Natural killer cell (primary cell): ENCODE measurements around the genes SNF8 and PDK2.

DNA sequence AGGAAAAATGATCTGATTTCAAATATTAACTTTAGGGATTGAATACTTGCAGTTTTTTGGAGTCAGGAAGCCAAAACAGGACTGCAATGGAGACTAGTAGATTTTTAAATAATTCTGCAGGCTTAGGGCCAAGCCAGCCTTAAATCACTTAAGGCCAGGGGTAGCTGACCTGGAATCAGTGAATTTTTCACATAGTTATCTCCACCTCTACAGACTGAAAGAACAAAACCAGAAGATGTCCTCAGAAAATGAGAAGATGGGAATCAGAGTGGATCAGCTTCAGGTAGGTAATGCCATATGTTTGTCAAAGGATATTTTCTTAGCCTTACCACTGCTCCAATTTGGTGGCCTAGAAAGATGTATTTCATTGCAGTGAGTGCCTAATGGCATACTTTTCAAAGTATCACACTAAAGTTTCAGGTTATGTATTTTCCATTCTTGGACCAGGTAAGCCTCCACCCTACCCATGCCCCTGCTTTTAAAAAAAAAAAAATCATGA, 20.6 kb downstream of the CALCOCO2 start:
- PRO-cap: no peak

- PRO-cap: bidirectional peak, plus-strand start at chr17:48944918, minus-strand start at chr17:48944811
Observed at GRCh38 chr17:48944289-48945568, at the start of gene SNF8. TSS of gene SNF8 (minus strand) at chr17:48944842.

DNA sequence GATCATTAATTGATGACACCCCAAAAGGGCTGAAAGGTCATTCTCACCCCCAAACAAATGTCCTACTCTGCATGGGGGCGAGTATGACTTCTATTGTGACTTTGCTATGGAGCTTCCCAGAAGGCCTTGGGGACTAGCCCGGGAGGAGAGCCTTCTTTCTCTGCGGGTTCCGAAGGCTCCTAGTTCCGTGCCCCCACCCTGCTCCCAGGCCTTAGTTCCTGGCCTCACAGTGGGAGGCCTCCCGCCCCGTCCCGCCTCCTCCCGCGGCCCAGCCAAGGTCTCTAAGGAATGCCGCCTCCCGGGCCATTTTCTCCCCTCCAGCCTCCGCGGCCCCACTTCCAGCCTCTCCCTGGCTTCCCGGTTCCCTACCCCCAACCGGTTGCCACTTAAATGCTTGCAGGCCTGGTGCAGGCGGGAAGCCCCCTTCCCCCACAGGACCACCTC, 16.0 kb downstream of the IGF2BP1 start:
- PRO-cap: no peak

- PRO-cap: no peak
Observed at GRCh38 chr17:49101176-49101734, 31.3 kb upstream of the B4GALNT2 start.

GRCh38 chr17:49294501-49294931, 63.9 kb upstream of the PHOSPHO1 start:
- PRO-cap: no peak

- PRO-cap: bidirectional peak, plus-strand start at chr17:49388495, minus-strand start at chr17:49388365
Observed at GRCh38 chr17:49388086-49388712, 26.1 kb upstream of the ZNF652 start.

- PRO-cap: no peak
Observed at GRCh38 chr17:49438985-49439490, 24.4 kb upstream of the PHB1 start.

DNA sequence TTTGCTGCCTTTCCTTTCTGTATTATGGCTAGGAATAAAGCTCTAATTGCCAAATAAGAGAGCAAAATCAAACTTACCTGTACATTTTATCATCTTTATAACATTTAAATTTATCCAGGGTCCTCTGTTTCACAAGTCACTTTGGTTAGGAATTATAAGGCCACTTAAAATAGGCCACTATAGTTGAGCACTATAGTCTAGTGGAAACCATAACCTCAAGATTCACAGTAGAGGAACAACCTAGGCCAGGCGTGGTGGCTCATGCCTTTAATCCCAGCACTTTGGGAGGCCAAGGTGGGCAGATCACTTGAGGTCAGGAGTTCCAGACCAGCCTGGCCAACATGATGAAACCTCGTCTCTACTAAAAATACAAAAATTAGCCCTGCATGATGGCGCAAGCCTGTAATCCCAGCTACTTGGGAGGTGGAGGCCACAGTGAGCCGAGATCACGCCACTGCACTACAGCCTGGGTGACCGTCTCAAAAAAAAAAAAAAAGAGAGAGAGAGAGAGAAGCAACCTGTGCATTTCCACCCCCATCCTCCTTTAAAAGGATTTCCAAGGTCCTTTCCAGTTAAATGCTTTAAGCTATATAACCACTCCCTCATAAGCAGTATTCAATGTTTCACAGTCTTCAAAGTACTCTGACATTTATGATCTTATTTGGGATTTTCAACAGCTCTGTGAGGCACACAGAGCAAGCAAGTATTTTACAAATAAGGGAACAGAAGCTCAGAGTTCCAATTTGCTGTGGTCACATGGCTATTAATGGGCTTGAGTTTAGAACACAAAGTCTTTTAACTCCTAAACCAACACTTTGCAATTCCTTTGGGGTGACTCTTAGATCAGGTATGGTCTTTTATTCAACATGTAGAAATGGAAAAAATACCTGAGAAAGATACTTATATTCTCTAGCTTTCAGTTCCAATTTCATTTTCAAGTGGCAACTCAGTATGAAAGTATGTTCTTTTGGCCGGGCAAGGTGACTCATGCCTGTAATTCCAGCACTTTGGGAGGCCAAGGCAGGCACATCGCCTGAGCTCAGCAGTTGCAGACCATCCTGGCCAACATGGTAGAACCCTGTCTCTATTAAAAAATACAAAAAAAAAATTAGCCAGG, 31.5 kb downstream of the SPOP start:
- PRO-cap: no peak

GRCh38 chr17:49664583-49665225, 13.2 kb downstream of the SPOP start:
- PRO-cap: no peak

DNA sequence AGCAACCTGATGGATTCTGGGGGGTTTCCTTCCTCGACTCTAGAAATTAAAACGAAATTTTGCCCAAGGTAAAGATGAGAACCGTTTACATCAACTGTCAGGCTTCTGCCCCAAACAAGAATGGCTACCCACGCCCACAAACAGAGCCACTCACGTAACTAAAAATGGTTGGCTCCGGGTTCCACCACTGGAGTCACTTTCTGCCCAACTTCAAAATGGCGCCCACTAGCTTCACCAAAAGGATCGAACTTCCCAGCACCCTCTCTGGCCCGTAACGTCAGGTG, 196 bp upstream of the KAT7 start:
- PRO-cap: bidirectional peak, plus-strand start outside the sequence, minus-strand start at position 48 of the sequence

- PRO-cap: no peak
Observed at GRCh38 chr17:49795255-49795534, 6.7 kb downstream of the KAT7 start.

- PRO-cap: no peak
Observed at GRCh38 chr17:49814941-49815140, 26.4 kb downstream of the KAT7 start.

DNA sequence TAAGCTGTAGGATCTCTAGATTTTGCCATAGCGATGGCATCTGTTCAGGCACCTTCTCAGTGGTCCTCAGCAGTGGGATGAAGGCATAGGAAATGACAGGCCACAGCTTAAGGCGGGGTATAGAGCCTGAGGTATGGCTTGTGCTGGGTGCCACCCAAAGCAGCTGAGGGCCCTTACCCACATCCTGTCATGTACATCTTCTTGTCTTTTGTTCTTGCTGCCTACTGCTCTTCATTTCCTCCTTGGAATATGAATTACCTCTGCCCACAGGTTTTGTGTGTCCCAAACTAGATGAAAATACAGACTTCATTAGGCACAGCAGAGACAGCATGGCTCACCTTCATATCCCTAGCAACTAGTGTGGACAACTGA, 29.6 kb downstream of the KAT7 start:
- PRO-cap: bidirectional peak, plus-strand start at position 194 of the sequence, minus-strand start at position 93 of the sequence

DNA sequence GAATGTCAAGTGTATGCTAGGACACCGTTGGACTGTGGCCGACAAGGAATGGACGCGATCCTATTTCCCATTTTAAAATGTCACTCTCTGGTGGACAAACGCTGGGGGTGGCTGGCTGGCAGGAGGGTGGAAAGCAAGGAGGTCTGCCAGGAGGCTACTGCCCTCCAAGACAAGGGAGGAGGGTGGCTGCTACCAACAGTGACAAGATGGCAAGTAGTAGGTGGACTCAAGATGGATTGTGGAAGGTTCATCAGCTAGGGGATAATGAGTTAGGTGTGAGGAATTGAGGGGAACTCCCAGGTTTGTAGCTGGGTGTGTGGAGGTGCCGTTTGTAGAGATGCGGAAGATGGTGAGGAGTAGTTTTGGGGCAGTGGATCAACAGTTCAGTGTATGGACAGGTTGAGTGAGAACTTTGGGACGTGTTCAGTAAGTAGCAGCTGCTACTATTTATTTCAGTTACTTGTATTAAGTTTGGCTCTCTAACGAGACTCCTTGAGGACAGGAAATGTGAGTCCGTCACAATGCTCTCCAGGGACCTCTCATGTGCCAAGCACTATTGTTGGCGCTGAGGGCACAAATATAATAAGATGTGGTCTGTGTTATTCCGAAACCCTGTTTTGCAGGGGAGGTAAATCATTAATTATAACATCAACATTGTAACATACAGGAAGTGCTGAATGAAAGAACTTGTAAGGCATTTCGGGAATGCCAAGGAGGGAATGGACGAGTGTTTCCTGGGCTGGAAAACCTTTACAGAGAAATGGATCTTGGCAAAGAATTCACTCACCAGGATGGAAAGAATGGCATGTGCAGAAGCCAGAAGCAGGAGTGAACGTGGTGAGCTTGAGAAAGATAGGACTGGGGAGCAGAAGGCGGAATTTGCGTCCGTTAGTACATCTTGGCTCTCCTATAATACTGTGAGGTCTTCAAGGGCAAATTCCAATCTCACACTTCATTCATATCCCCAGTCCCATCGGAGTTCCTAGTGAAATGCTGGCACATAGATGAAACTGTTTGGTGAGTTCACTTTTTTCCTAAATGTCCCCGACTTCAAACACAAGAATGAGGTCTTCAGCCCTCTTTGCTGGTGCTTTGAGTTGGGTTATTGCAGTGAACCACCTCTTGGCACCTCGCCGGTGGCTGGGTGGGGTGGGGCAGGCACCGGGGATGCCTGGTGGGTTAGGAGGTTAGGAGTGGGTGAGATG, 11.8 kb downstream of the TAC4 start:
- PRO-cap: no peak

DNA sequence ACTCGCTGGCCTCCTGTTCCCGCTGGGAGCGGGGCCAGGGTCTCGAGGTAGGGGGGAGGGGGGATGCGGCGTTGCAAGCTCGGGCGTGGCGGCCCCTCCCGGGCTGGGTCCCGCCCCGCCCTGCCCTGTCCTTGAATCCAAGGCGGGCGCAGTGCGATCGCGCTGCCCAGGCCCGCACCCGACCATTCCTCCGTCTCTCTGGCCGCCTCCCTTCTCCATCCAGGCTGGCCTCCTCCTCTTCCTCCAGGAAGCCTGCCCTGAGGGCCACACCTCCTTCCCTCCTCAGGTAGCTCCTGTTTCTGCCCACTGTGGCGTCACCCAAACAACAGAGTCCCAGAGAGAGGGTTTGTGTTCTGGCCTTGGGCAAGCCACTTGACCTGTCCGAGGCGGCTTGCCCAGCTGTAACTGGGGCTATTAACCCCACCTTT, 43.0 kb upstream of the TAC4 start:
- PRO-cap: no peak

DNA sequence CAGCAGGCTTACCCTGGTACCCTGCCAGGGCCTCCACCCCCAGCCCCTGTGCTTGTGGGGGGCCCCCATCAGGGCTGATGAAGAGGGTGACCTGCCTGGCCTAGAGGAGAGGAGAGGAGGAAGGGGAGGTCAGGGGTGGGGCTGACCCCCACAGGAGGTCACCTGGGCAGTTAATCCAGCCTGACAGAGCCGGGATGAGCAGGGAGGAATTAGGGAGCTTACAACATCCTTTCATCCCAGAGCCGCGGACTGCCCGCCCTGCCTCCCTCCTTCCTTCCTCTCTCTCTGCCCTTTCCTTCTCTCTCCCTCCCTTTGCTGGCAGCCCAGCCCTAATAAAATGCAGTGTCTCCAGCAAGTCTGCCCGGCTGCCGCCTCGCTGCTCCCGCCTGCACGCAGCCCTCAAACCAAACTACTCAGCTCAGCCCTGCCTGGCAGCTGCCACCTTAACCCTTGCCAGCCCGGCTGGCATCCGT, 7.2 kb downstream of the DLX3 start:
- PRO-cap: no peak

DNA sequence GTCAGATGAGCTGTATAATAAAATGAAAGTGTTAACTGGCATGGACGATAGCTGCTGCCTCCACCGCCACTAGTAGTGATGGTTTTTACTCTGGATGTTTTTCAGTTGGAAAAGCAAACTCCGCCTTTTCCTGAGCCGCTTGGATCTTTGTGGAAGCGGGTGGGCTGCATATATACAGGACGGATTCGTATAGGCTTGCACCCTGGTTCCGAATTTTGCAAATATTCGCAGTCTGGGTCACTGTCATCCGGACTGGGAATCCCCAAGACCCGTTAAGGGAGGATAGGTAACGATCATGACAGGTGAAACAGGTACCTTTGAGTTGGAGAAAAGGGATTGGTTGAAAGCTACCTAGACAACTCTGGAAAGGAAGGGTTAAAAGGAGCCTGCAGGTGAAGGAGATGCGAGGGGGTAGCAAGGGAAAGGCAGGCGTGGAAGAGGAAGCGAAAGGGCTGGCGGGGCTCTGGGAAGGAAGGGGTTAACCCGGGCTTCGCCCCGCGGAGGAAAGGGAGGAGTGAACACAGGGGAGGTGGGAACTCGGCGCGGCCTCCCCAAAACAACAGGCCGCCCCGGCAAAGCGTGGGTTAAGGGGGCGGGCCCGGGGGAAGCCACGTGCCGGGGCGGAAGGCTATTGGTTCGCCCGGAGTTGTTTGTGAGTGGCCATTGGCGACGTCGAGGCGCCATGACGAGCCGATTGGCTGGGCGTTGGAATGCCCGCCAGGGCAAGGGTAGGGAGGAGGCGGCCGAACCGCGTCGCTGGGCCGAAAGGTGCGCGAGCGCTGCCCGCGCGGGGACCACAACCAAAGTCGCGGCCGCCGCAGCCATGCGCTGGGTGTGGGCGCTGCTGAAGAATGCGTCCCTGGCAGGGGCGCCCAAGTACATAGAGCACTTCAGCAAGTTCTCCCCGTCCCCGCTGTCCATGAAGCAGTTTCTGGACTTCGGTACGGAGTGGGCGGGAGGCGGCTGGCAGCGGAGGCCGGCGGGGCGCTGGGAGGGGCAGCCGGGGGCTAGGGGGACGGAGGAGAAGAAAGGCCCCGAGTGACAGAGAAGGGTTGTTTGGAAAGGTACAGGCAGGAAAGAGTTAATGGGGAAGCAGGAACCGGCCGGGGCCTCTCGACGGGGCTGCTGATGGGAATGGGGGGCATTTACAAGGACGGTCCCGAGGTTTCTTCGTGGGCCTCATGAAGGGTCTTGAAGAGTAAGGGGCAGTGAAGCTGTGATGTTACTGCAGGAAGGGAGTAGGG, at the start of gene PDK2:
Gene PDK2, plus strand, starts transcription at position 739 of the 1,244 bp plus-strand sequence.
- PRO-cap: bidirectional peak, plus-strand start at position 804 of the sequence, minus-strand start at position 454 of the sequence

DNA sequence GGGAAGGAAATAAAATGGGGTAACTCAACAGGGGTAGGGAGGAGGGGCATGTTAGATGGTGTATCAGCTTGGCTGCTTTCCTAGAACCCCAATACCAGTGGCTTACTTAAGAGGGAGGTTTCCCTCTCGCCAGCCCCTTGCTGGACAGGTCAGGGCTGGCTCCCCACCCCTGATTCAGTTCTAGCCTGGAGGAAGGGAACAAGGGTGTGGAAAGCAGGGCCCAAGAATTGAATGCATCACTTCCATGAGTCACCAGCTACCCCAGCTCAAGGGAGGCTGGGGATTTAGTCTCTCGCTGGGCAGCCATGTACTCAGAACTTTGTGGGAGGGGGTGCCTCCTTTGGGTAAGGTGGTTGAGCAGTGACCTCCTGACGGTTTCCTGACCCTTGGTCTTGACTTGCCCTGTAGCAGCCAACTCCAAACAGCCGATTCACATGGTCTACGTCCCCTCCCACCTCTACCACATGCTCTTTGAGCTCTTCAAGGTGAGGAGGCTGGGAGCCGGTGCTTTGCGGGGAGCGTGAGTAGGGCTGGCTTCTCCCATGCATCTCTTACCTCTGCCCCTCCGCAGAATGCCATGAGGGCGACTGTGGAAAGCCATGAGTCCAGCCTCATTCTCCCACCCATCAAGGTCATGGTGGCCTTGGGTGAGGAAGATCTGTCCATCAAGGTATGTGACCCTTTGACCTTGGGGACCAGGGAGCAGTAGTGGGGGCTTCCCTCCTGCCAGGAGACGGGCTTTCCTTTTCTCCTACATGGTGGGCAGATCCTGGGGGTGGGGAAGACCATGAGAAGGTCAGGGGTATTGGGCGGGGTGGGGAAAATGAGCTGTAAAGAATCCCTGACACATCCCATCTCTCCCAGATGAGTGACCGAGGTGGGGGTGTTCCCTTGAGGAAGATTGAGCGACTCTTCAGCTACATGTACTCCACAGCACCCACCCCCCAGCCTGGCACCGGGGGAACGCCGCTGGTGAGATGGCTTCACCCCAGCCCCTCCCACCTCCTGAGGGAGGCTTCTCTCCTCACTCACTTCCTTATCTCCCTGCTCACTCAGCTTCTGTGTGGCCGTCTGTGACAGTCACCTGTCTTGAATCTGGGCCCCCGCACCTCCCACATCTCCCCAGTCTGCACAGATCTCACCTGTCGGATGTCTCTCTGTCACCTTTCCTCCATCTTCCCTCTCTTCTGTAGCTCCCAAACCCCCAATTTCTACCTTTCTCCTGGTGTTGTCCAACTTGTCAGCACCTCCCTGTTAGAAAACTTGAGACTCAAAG, 13.0 kb downstream of the PDK2 start:
- PRO-cap: no peak

GRCh38 chr17:50116971-50117660, 12.8 kb downstream of the SAMD14 start:
- PRO-cap: no peak

GRCh38 chr17:50132057-50132762, 2.2 kb upstream of the SAMD14 start:
- PRO-cap: no peak